NB4 (cell line): ENCODE measurements around the gene PIK3AP1.

DNA sequence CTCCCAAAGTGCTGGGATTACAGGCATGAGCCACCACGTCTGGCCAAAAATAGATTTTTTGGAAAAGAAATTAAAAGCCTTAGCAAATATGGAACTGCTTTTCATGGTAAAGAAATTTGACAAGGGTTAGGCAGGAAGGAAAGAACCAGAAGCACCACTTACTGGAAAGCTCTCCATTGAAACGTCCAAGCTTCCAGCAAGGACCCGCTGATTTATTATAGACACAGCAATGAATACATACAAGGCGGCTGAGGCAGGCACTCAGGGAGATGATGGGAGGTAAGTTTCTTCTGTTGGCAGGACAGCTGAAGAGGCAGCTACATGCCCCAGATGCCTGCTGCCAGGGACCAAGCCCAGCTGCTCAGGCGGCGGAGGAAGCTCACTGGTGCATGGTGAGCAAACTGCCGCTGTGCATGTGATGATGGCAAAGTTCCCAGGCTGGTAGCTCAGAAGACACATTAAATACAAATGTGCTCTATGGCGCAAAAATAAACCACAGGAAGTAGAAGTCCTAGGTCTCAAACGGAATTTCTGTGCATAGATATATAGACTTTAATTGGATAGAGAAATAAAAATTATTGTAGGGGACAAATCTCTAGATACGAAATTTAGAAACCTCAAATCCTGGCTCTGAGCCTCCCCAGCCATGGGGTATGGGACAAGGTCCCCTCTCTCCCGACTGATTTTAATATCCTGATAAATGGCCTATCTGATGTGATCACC, 2.3 kb downstream of the DNTT start:
- RRBS, result no CpG with 5 or more reads among the region's 11 CpGs

DNA sequence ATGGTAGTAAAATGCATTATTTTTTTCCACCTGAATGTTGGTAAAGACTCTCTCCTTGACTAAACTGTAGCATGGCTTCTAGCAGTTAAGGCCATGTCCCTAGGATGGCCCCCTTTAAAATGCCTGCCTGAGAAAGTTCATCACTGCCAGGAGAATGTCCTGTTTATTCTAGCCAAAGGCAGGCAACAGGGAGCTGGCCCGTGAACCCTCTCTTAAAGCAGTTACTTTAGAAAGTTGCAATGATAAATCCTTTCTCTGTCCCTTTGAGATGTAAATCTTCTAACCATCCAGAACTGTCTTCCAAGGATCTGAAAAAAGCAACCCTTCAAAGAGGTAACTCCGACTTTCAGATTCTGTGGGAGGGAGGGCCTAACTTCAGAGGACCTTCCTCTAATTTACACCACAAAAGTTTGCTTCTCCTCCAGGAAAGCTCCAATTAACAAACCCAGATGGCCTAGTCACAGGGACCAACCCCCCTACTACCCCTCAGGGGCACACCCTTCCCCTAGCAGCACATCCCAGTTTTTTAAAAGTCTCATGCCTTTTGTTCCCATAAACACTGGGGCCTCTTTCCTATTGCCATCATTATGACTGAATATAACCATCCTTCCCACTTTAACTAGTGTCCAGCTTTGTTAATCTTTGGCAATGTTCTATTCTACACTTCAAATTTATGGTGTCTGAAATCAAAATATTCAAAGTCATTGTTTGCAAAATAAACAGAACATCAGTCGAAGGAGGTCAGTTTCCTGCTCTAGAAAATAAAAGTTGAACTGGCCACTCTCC, 5.6 kb downstream of the DNTT start:
- RRBS, result no CpG with 5 or more reads among the region's 3 CpGs

GRCh38 chr10:96561795-96562294, 25.0 kb downstream of the TM9SF3 start:
- RRBS, result no CpG with 5 or more reads among the region's 4 CpGs

- RRBS, result no CpG with 5 or more reads among the region's 5 CpGs
These were observed 50.9 kb upstream of the TM9SF3 start for GRCh38 chr10:96637617-96638173.

DNA sequence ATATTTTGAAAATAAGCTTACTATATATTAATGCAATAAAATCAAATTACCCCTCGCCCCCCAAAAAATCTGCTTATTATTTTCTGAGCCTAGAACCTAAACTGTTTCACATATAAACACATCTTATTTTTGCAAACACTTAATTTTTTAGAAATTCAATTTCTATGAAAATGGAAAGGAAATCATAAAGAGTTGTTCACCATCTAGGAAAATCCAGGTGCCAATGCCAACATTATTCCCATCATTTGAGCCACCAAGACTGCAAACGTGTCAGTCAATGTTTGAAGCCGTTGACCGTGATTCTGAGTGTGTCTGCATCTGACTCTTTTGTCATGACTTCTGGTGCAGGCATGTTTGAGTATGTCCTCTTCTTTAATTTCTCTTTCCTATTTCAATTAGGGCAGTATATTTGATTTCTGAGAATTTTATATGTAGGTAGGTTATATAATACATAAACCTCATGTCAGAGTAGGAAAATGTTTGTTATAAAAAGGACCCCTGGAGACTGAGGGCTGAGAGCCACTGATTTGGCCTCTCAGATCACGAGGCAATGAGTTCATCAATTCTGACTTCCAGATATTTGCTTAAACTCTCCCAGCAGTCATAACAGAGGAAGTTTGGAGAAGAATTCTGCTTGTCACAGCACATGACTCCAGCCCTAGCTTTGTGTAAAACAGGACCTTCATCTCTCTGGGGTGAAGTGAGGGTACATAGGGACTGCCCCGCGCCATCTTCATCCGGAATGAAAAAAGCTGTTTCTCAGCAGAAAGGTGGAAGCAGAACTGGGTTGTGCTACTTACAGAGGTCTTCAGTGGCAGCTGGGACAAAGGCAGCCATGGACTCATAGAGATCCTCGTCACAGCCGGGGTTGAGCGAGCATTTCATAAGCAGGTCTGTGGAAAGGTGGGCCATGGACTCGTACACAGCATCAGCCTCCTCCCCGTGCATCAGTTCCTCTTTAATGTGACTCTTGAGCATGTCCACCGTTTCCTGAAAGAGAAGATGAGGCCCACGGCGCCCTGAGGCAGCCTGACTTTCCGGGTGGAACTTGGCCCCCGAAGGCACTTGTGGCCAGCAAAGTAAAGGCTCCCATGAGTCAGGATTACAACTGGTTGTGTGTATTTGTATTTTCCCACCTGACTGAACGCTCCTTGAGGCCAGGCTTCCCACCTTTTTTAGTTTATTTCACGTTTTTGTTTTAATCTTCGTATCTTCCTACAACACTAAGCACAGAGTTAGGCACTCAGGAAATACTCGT, 58.3 kb upstream of the TM9SF3 start:
- RRBS, result no CpG with 5 or more reads among the region's 22 CpGs

GRCh38 chr10:96719116-96720344, 784 bp downstream of the PIK3AP1 start:
- RRBS, result no CpG with 5 or more reads among the region's 36 CpGs

- RRBS, result under 1% methylated on average over 21 of the region's 62 CpGs
These were observed at the start of gene PIK3AP1 for GRCh38 chr10:96720345-96721308. PIK3AP1 (minus strand) TSS chr10:96720514.

DNA sequence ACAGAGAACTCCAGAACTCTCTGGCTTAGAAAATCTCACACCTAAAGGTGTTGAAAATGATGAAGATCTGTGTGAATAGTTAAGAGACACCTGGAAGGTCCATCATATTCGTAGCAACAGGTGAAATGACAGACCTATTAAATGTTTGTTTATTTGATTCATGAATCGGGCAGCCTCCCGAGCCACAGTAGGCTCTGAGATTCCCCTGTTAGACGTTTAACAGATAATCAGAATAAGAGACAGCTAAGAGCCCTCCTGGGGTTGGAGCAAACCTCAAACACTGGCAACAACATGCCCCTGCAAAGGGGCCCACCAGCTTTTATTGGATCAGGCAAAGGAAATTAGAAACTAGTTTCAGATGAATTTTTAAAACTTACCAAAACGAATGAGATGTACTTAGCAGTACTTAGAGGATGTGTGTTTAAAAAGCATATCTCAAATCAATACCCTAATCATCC, 103.8 kb downstream of the LCOR start:
- RRBS, result no CpG with 5 or more reads among the region's 5 CpGs

- RRBS, result 13% methylated on average over 8 of the region's 59 CpGs
These were observed 10.6 kb upstream of the SLIT1 start for GRCh38 chr10:97196141-97197035.

- RRBS, result no CpG with 5 or more reads among the region's 21 CpGs
These were observed 1.6 kb downstream of the ARHGAP19 start for GRCh38 chr10:97290620-97291498.

- RRBS, result 1% methylated on average over 20 of the region's 54 CpGs
These were observed 1.1 kb downstream of the FRAT1 start for GRCh38 chr10:97320011-97320749.

GRCh38 chr10:97365437-97366413, 31.2 kb upstream of the FRAT2 start:
- RRBS, result 50% methylated on average over 7 of the region's 28 CpGs

- RRBS, result no CpG with 5 or more reads among the region's 15 CpGs
These were observed 20.6 kb downstream of the RRP12 start for GRCh38 chr10:97380335-97381226.

GRCh38 chr10:97408417-97408912, 7.3 kb upstream of the RRP12 start:
- RRBS, result 32% methylated on average over 4 of the region's 12 CpGs

DNA sequence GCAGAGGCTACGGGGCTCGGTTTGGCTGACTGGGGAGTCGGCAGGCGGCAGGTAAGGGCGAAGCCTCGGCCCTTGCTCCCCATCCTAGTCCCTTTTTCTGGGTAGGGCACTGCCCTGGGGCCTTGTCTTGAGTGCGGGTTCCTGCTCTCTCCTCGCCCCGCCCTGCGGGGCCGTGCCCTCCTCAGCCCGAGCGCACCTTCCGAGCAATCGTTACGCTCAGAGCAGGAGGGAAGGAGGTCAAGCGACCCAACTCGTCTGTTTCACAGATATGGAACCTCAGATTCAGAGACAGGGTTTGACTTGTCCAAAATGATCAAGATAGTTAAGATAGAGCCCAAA, 297 bp downstream of the ZDHHC16 start:
- RRBS, result no CpG with 5 or more reads among the region's 18 CpGs

DNA sequence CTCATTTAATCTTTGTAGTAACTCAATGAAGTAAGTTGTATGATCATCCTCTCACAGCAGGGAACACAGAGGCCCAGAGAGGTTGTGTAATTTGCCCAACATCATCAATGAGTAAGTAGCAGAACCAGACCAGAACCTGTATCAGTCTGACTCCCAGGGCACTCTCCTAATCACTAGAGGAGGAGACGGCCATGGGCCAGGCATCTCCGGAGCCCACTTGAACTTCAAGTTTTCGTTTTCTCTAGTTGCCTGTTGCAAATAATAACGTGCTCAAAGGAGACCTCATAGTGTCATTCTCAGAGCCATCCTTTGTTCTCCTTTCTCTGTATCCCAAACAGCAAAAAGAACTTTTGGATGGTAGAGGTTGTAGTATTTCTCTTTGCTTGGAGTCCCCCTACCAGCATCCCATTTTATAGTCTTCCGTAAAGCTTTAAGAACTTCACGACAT, 20.2 kb downstream of the UBTD1 start:
- RRBS, result no CpG with 5 or more reads among the region's 6 CpGs

- RRBS, result no CpG with 5 or more reads among the region's 6 CpGs
These were observed 11.7 kb downstream of the C10orf62 start for GRCh38 chr10:97601200-97601654.

DNA sequence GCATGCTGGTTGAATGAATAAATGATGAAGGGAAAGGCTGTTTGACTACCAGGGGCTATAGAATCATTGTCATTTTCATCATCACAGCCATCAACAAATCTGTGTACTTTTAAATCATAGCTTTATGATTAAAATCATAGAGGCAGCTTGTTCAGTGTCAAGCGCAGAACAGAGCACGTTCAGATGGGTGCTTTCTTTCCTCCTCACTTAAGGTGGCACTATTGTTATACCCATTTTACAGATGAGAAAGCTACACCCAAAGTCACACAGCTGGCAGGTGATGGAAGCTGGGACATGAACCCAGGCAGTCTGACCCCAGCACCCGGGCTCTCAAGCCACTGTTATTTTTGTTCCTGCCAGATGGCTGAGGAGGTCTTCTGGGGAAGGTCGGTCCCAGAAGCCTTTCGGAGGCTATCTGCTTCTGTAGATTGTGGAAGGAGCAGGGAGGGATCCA, 777 bp downstream of the AVPI1 start:
- RRBS, result no CpG with 5 or more reads among the region's 5 CpGs

- RRBS, result no CpG with 5 or more reads among the region's 11 CpGs
These were observed 8.4 kb downstream of the MARVELD1 start for GRCh38 chr10:97721823-97722535.

DNA sequence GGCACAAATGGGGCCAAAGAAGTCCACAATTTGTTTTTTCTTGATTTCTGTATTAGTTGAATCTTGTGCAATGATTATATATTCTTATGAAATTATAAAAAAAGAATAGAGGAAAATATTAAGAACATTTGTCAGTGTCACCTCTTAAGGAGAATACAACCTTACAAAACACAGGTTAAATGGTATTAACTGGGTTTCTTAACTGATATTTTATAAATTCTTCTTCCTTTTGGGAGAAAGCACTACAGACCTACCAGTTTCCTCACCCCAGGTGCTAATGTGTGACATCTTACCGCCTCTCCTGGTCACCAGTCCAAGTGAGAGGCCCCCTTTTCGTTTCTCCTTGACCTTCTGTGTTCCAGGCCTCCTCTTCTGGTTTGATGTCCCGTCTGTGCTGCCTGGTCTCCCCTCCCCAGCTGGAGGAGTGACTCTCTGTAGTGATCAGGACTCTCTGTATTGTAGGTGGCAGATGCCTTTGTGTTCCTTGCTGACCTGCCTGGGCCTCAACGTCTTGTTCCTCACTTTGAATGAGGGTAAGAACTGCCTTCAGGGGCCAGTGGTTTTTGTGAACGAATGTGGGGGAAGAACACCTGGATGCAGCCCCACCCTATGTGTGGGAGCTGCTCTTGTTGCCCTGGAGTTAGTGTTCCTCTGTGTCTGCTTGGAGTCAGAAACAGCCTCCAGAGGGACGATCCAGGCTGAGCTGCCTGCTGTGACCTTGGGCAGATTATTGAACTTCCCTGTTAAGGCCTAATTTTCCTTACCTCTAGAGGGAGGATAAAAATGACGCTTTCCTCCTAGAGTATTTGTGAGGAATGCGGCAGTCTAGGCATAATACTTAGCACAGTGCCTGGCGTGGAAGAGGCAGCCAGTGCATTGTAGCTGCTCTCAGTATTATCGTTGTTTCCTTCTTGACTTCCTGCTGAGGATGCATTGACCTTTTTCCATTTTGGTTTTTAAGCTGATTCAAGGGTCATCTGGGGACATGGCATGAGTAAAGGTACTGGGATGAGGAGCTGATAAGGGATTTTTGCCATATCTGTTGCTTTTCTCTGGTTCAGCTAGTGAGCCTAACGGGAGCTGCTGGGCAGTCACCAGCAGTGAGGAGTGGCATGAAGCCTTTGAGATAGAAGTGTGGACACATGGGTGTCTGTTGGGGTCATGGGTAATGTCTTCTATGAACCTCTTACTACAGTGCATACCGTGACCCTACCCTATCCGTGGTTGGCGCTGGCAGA, 6.1 kb downstream of the ZFYVE27 start:
- RRBS, result no CpG with 5 or more reads among the region's 14 CpGs